Adrenal gland (tissue), 7 donors: ENCODE results near the genes CACNA1S and PKP1.

DNA sequence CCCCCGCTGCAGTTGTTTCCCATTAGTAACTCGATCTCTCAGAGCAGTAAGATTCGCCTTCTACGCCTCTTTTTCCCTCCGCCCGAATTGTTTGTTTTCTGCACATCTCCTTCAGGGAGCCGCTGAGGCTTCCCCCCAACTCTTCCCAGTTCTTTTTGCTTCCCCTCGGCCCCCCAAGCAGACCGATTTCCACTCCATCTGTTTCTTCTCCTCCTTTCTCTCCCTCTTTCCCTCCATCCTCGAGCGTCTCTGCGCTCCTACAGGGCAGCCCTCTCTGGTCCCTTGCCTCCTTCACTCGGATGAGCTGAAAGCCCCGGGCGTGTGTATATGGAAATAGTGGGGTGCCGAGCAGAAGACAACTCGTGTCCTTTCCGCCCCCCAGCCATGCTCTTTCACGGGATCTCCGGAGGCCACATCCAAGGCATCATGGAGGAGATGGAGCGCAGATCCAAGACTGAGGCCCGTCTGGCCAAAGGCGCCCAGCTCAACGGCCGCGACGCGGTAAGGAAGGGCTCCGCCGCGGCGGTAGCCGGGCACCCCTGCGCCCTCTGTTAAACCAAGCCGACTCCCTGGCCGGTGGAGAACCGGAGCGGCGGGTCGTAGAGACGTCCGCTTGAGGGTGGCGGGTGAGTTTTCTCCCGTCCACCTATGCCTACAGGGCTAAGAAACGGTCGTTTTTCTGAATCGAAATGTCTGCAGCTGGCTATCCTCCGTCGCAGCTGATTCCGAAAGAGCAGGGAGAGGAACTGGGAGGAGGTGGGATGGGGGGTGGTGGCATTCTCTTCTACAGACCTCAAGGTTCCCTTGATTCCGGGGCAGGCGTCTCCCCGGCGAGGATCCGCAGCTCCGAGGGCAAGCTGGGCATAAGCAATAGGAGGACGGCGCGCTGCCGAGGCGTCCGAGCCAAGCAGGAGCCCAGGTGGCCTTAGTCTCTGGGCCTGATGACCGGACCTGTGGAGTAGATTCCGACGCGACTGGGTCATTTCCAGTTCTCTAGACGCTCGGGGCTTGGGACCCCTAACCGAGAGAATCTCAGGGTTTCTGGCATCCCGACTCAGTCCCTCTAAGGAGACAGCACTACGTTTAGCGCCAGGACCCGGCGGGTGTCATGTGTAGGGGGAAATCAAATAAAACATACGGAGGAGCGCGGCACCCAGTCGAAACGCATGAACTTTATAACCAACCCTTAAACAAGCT lies 723 bp downstream of the LHX9 start:
- PRO-cap, 3 experiments, result no peak in any of the 3 experiments
- RAMPAGE, long total RNA, 4 experiments, result no peak in any of the 4 experiments
- RRBS, result 2% methylated on average over 14 of the region's 79 CpGs

- PRO-cap, 3 experiments, result no peak in any of the 3 experiments
- RAMPAGE, long total RNA, 4 experiments, result no peak in any of the 4 experiments
- RRBS, result no CpG with 5 or more reads among the region's 1 CpG
These were observed 35.1 kb downstream of the NEK7 start for GRCh38 chr1:198191769-198192408.

GRCh38 chr1:198211270-198212003 lies 54.6 kb downstream of the NEK7 start:
- PRO-cap, 3 experiments, result no peak in any of the 3 experiments
- RAMPAGE, long total RNA, 4 experiments, result no peak in any of the 4 experiments
- RRBS, result no CpG with 5 or more reads among the region's 8 CpGs

GRCh38 chr1:198234325-198235092 lies 77.7 kb downstream of the NEK7 start:
- PRO-cap, 3 experiments, result peak in 1 of 3 experiments; most common minus-strand start chr1:198234813 (in 1)
- RAMPAGE, long total RNA, 4 experiments, result start-site peak on the plus strand in 1 of 4 experiments, at chr1:198234552-198234698 at its widest, 14 reads per replicate
- RRBS, result no CpG with 5 or more reads among the region's 5 CpGs

DNA sequence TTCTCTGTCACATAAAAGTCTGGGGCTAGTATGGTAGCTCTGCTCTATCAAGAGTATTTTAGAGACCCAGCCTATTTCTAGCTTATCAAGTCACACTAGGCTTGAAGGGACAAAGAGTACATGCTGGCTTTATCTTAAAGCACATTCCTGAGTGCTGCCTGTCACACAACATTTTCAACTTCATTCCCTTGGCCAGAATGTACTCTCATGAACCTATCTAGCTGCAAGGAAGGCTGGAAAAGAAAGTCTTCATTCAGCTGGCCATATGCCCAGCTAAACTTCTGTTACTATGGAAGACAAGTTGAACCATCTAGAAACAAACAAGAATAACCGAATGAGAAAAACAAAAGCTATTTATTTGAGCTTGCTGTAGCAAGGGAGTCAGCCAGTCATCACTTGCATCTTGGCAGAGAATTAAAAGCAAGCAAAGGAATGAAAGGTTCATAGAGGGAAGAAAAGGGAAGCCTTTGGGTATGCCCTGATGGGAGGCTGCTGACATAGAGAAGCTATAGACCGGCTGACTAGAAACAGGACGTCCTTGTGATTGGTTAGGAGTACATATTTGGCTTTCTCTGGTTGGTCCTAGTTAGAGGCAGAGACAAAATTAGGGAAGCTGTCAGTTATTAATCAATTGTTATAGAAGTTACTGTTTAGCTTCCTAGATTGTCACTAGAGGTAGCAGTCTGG lies 108.4 kb downstream of the NEK7 start:
- PRO-cap, 3 experiments, result no peak in any of the 3 experiments
- RAMPAGE, long total RNA, 4 experiments, result no peak in any of the 4 experiments
- RRBS, result no CpG with 5 or more reads among the region's 3 CpGs

- PRO-cap, 3 experiments, result no peak in any of the 3 experiments
- RAMPAGE, long total RNA, 4 experiments, result no peak in any of the 4 experiments
- RRBS, result no CpG with 5 or more reads among the region's 4 CpGs
These were observed 97.1 kb downstream of the ATP6V1G3 start for GRCh38 chr1:198443180-198443908.

DNA sequence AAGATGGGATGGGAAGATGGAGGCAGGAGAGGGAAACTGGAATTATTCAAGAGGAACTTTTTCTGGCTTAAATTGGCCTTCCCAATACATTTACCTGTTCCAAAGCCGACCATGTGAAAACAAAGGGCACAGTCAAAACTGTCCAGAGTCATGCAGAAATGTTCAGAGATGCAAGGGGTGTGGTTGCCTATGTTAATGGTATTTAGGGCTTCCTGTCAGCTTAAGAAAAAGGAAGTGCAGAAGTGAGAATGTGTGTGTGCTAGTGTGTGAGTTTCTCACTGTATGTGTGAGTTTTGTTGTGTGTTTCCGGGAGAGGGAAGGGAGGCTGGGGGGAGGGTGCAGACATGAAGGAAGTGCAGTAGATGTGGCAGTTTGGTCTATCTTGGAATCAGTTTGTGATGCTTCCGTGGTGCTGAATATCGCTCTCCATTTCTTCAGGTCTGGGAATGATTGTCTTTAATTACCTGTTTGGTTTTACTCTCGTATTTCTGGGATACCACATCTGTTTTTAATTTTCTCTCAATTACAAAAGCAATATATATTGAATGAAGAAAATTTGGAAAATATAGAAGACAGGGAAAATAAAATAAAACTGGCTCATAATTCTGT lies 16.5 kb upstream of the ATP6V1G3 start:
- PRO-cap, 3 experiments, result peak in 1 of 3 experiments; most common plus-strand start position 391 of the sequence (in 1)
- RAMPAGE, long total RNA, 4 experiments, result no peak in any of the 4 experiments
- RRBS, result no CpG with 5 or more reads among the region's 5 CpGs

DNA sequence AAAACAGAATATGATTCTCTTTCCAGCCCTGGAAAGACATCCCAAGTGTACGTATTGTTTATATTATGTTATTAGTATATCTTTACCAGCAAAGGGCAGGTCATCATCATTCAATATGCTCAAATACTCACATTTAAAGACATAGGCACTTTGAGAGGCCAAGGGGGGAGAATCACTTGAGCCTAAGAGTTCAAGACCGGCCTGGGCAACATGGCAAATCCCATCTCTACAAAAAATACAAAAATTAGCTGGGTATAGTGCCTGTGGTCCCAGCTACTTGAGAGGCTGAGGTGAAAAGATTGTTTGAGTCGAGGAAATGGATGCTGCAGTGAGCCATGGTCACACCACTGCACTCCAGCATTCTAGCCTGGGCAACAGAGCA lies 27.0 kb downstream of the PTPRC start:
- PRO-cap, 3 experiments, result no peak in any of the 3 experiments
- RAMPAGE, long total RNA, 4 experiments, result no peak in any of the 4 experiments
- RRBS, result no CpG with 5 or more reads among the region's 3 CpGs

- PRO-cap, 3 experiments, result no peak in any of the 3 experiments
- RAMPAGE, long total RNA, 4 experiments, result no peak in any of the 4 experiments
- RRBS, result no CpG with 5 or more reads among the region's 1 CpG
These were observed 253.3 kb downstream of the PTPRC start for GRCh38 chr1:198892073-198892572.

DNA sequence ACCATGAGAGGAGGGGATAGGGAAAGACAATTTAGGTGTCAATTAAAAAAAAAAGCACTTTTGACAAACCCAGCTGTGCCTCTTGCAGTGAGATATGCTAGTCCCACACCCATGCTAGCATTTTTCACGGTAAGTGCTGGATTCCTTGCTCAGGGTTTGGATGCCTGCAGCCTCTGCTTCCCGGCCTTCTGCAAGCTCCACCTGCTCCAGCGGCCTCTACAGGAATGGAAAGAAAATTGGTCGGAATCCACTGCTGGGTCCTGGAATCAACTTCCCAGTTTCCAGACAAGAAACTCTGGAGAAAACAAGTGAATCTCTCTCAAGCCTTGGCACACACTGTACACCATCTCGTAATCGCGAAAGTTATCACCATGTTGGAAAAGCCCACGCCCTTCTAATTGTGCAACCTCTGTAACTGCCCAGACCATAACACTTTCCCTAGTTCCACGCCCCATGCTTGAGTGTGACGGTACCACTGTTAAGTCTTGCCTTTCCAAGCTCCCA lies 5.9 kb downstream of the NR5A2 start:
- PRO-cap, 3 experiments, result no peak in any of the 3 experiments
- RAMPAGE, long total RNA, 4 experiments, result no peak in any of the 4 experiments
- RRBS, result no CpG with 5 or more reads among the region's 10 CpGs

- PRO-cap, 3 experiments, result no peak in any of the 3 experiments
- RAMPAGE, long total RNA, 4 experiments, result no peak in any of the 4 experiments
- RRBS, result 5% methylated on average over 15 of the region's 48 CpGs
These were observed 8.1 kb downstream of the NR5A2 start for GRCh38 chr1:200035452-200036263.

DNA sequence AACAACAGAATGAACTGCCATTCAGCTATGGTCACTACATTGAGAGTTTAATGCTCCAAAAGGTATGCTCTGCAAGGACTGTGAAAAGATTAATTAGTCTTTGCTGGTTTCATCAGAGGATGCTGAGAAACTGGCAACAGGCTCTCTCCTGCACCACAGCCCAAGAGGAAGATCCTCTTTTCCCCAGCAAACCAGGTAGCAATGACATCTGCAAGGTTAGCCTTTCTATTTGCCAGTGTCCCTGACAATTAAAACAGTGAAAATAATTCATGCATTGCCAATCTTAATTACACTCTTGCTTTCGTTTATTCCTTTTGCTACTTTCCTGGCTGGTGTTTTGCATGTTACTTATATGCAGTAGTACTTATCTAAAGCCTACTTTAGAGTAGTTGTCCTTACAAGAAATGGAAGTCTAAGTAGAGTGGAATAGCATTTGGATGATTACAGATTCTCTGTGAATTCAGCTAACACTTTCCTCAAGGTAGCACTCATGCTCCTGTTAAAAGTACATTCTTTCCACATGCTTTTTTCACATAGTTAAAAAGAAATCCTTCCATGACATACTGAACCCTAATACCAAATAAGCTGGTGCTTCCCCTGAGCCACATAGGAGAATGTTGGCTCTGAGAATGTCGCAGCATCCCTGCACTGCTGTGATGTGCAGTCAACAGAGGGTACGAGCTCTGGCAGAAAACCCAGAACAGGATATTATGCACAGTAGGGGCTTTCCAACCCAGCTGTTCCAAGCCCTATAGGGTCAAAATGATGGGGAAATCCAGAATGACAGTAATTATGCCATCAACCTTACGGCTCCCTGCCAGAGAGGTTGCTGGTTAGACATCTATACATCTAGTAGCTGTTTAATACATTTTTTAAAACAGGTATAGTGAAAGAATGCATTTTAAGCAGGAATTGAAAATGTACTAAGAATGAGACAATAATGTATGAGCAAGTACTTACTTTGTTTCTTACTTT lies 125.6 kb downstream of the NR5A2 start:
- PRO-cap, 3 experiments, result no peak in any of the 3 experiments
- RAMPAGE, long total RNA, 4 experiments, result no peak in any of the 4 experiments
- RRBS, result no CpG with 5 or more reads among the region's 4 CpGs

DNA sequence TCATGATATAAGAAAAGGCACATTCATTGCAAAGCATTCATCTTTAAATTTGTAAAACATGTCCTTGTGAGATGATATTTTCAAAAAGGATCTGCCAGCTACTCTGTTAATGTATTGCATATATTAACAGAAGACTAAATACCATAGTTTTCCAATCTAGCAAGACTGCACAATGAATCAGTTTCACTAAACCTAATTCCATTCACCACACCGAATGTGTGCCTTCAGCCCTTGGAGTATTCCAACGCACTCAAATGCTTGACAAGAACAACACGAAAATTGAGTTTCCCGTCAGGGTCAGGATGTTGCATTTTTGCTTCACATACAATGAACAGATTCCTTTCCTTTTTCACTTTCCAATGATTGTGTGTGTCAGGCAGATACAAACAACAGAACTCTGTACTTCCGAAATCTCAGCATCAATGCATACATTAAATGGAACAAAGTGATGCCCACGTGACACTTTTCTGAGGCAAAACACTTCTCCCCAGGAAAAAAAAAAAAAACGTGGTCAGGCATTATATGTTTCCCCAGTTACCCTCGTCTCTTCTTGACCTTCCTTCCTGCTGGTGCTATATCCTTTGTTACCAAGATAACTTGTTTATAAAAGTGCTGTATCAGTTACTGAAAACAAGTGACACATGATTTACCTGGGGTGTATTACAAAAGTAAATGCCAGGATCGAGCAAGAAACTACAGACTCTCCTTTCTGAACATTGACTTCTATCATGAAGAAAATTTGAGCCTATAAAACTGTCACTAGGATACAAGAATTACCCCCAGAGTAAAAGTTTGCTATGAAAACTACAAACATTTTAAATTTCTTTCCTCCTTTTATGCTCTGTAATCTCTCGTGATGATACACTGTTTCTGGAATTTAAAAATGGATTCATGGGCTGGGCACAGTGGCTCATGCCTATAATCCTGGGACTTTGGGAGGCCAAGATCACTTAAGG lies 181.7 kb downstream of the ZNF281 start:
- PRO-cap, 3 experiments, result no peak in any of the 3 experiments
- RAMPAGE, long total RNA, 4 experiments, result no peak in any of the 4 experiments
- RRBS, result no CpG with 5 or more reads among the region's 10 CpGs

GRCh38 chr1:200405927-200406540 lies 3.8 kb downstream of the ZNF281 start:
- PRO-cap, 3 experiments, result no peak in any of the 3 experiments
- RAMPAGE, long total RNA, 4 experiments, result no peak in any of the 4 experiments
- RRBS, result no CpG with 5 or more reads among the region's 8 CpGs

GRCh38 chr1:200848262-200849503 lies 24.1 kb upstream of the GPR25 start:
- PRO-cap, 3 experiments, result peak in 1 of 3 experiments; most common plus-strand start chr1:200849146 (in 1)
- RAMPAGE, long total RNA, 4 experiments, result no peak in any of the 4 experiments
- RRBS, result no CpG with 5 or more reads among the region's 15 CpGs

- PRO-cap, 3 experiments, result peak in 1 of 3 experiments; most common minus-strand start chr1:201016270 (in 1)
- RAMPAGE, long total RNA, 4 experiments, result no peak in any of the 4 experiments
- RRBS, result no CpG with 5 or more reads among the region's 10 CpGs
These were observed 7.3 kb downstream of the KIF21B start for GRCh38 chr1:201016084-201016691.

- PRO-cap, 3 experiments, result no peak in any of the 3 experiments
- RAMPAGE, long total RNA, 4 experiments, result no peak in any of the 4 experiments
- RRBS, result no CpG with 5 or more reads among the region's 6 CpGs
These were observed 3.4 kb downstream of the KIF21B start for GRCh38 chr1:201019871-201020701.

- PRO-cap, 3 experiments, result no peak in any of the 3 experiments
- RAMPAGE, long total RNA, 4 experiments, result no peak in any of the 4 experiments
- RRBS, result no CpG with 5 or more reads among the region's 8 CpGs
These were observed at the start of gene CACNA1S for GRCh38 chr1:201112301-201112806. TSS of gene CACNA1S (minus strand) at chr1:201112426.

- PRO-cap, 3 experiments, result no peak in any of the 3 experiments
- RAMPAGE, long total RNA, 4 experiments, result no peak in any of the 4 experiments
- RRBS, result no CpG with 5 or more reads among the region's 8 CpGs
These were observed 18.0 kb upstream of the TMEM9 start for GRCh38 chr1:201172175-201172798.

DNA sequence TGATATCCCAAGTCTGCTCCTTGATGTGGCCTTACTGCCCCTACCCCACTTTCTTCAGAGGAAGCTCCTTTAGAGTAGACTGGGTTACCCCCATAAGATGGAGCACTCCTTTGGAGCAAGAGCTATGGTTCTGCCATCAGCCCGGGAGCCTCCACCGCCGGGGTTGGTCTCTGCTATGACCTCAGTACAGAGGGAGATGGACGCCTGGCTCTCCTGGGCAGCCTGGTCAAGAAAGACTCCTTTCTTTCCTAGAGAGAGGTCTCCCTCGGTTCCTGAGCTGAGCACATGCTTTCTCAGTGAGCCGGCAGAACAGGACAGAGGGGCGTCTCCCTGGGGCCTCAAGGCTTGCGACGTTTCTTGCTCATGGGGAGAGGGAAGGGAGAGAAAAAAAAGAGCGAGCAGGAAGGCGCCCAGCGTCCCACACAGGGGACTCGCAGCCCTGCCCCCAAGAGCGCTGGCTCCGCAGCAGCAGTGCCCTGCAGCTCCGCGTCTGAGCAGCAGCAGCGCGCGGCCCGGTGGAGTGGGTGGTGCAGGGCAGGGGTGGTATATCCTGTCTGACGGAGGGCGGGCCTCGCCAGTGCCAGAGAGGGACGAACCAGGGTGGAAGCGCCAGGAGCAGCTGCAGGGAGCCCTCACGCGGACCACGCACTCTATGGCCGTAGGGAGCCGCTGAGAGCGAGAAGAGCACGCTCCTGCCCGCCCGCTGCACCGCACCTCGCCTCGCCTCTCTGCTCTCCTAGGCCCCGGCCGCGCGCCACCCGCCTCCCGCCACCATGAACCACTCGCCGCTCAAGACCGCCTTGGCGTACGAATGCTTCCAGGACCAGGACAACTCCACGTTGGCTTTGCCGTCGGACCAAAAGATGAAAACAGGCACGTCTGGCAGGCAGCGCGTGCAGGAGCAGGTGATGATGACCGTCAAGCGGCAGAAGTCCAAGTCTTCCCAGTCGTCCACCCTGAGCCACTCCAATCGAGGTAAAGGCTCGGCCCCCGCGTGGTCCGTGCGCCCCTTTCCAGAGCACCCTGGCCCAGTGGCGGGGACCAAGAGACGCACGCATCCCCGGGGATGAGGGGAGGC lies at the start of gene PKP1:
Gene PKP1, plus strand, starts transcription at position 577 of the 1,078 bp plus-strand sequence.
- PRO-cap, 3 experiments, result peak in 3 of 3 experiments; most common plus-strand start position 577 of the sequence (in 3)
- RAMPAGE, long total RNA, 4 experiments, result no peak in any of the 4 experiments
- RRBS, result no CpG with 5 or more reads among the region's 68 CpGs